NALM6 (cell line): Measurements from ENCODE around the genes USF3 and GAP43.

DNA sequence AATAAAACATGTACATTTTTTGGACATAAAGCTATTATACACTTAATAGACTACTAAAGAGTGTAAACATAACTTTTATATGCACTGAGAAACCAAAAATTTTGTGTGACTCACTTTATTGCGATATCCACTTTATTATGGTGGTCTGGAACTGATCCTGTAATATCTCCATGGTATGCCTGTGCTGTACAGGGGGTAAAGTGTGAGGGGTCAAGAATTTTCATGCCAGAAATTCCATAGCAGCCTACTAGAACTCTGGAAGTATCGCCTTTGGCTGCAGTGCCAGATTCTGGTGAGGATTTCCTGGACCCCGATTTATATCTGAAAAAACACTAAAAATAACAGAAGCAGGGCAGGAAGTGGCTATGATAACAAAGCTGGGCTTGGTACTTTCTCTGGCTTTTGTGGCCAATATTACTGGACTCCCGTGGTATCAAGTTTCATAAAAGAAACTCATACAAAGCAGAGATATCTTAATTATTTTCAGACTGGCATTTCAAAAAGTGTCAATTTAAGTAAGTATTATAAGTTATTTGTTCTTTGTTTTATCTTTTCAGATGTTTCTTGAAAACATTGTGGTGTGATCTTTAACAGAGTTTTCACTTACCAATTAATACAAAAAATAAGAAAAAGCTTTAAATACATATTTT lies 36.4 kb downstream of the CCDC80 start:
- PRO-cap, result no peak

- PRO-cap, result no peak
These were observed 13.4 kb downstream of the GTPBP8 start for GRCh38 chr3:113004152-113004637.

DNA sequence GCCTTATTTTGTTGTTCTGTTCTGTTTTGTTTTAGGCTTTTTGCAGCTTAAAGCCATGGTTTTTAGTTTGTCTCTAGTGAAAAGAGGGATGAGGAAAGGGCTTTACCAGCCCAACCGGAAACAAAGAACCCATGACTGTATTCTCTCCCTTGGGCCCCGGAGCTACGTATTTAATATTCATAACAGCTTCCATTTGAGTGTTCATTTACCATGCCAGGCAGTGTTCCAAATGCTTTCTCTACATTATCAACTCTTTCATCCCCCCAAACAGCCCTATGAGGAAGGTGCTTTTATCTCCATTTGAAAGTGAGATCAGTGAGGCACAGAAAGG lies 984 bp downstream of the NEPRO start:
- PRO-cap, result no peak

DNA sequence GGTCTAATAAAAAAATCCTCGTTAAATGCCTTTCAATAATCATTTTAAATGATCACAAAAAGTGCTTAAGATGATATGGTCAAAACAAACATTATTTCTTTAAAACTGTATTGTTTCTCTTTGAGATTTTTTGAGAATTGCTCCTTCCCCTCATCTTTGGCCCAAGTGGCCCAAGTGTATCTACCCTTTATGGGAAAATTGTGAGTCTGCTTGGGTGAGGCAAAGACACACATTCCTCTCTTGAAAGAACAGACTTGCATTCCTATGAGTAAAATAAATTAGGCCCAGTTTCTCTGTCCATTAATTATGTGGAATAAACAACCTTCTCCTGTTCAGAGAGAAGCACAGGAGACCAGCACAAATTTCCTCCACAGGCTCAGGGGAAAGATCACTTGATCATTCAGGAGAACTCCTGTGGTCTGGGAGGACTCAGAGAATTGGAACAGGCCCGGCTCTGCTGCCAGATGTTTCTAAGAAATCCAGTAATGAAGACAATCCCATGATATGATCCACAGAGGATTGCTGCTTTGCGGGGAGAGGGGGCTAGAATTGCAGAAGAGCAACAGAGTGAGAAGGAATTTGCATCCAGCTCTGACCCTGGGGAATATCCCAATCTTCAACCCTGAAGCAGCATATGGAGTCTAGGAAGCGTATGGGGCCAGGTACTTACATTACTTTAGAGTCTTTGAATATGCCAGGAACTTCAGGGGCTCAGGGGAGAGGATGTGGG lies 53.8 kb upstream of the BOC start:
- PRO-cap, result no peak

GRCh38 chr3:113695260-113695781 lies 1.1 kb downstream of the USF3 start:
- PRO-cap, result no peak

GRCh38 chr3:113695782-113696736 lies at the start of gene USF3:
Gene USF3 (minus strand): TSS chr3:113696642.
- PRO-cap, result bidirectional peak, plus-strand start at chr3:113696368, minus-strand start at chr3:113696222; bidirectional peak, plus-strand start at chr3:113696936, minus-strand start at chr3:113696605

DNA sequence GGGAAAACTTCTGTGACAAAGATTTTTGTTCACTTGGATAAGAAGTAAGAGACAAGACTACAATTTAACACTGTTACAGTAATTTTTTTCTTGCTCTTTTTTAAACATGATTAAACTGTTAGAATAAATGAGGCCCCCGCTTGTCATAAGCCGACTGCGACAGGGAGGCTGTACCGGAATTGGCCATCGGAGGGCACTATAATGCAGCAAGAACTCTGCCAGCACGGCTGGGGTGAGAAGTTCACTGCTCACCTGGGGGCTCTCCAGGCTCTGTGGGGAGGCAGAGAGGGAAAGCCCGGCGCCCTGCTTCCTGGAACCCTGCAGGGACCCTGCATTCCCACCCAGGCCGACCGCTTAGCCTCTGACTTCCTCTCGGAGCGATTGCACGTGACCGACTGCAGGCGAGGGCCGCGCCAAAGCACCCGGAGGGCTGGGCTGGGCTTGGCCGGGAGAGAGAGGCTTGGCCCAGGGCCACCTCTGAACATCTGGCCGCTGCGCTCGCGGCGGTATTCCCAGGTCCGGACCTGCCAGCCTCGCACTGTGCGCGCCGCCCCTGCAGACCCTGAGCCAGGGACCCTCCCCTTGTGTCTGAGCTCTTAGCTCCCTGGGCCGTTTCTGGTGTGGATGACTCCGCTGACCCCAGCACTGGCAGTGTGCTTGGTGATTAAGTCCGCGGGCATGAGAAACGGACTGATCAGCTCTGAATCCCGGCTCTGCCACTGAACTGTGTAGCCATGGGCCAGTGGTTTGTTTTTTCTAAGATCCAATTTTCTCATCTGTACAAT lies 26.2 kb downstream of the DRD3 start:
- PRO-cap, result no peak

GRCh38 chr3:114213796-114214618 lies 23.4 kb downstream of the ZNF80 start:
- PRO-cap, result bidirectional peak, plus-strand start at chr3:114214137, minus-strand start at chr3:114213935; bidirectional peak, plus-strand start at chr3:114214391, minus-strand start at chr3:114214390

- PRO-cap, result no peak
These were observed 8.0 kb upstream of the TIGIT start for GRCh38 chr3:114285730-114286251.

GRCh38 chr3:114410948-114412234 lies 117.6 kb downstream of the TIGIT start:
- PRO-cap, result no peak

DNA sequence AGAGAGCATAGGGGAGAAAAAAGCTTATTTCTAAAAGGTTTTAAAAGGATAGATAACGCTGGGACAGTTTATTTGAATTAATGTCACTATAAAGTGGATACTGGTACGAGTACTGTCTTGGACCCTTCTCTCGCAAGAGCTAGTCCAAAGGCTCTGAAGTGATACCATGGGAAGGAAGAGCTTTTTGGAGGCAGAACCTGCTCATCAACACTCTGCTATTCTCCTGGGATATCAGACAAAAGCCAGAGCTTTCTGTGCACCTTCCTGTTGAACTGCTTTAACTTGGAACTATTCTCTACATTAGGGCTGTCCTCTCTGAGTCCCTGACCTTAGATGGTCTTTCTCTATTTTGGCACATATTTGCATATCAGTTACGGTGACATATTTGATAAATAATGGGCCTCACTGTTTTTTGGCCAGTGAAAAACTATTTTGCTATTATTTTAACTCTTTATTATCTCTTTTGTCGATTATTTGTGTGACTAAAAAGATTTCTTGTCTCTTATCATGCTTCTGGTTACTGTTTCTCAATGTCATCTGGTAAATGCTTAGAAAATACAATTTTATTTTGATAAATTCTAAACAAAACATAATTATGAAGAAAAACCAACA lies 146.9 kb downstream of the TIGIT start:
- PRO-cap, result no peak

DNA sequence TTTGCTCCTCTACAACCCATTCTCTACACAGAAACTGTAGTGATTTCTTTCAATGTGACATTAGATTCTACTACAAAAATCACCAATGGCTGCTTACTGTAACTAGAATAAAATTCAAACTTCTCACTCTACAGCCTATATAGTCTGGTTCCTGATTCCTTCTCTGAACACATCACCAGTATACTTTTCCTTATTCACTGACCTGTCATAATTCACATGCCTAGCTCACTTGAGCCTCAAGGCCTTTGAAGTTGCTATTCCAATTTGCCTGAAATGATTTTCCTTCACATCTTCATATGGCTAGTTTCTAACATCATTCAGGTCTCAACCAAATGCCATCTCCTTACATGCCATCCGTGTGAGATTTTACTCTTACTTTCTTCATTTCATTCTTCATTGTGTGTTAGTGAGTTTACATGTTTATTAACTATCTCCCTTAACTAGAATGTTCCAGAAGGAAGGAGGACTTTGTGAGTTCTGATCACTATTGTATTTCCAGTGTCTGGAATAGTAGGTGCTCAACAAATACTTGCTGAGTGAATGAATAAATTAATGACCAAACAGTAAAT lies 264.9 kb downstream of the TIGIT start:
- PRO-cap, result no peak

GRCh38 chr3:114584362-114585155 lies 290.7 kb downstream of the TIGIT start:
- PRO-cap, result no peak

GRCh38 chr3:114706385-114707093 lies 412.7 kb downstream of the TIGIT start:
- PRO-cap, result no peak

GRCh38 chr3:114745740-114746349 lies 401.2 kb downstream of the ZBTB20 start:
- PRO-cap, result no peak

DNA sequence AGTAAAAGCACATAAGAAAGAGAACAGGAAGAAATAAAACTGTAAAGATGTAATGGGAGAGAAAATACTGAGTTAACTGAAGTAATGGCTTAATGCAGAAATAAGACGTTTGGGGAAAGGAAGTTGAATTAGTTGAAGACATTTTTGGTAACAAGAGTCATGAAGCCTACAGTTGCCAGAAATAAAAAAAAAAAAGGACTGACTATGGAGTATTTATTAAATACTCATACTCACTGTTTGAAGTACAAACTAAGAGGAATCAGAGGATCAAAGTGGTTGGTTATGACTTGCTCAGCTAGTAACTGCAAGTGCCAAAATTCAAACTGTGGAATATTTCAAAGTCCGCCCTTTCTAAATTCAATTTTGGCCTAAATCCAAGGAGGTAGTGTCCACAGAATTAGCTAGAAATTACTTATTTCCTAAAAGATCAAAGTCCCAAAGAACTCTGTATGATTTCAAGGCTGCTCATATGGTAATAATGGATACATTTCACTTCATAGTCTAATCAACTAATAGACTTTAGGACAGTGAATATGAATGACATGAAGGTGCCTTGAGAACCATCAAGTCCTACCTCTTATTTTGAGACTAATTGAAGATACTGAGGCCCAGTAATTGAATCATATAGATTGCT lies 274.5 kb downstream of the ZBTB20 start:
- PRO-cap, result no peak

DNA sequence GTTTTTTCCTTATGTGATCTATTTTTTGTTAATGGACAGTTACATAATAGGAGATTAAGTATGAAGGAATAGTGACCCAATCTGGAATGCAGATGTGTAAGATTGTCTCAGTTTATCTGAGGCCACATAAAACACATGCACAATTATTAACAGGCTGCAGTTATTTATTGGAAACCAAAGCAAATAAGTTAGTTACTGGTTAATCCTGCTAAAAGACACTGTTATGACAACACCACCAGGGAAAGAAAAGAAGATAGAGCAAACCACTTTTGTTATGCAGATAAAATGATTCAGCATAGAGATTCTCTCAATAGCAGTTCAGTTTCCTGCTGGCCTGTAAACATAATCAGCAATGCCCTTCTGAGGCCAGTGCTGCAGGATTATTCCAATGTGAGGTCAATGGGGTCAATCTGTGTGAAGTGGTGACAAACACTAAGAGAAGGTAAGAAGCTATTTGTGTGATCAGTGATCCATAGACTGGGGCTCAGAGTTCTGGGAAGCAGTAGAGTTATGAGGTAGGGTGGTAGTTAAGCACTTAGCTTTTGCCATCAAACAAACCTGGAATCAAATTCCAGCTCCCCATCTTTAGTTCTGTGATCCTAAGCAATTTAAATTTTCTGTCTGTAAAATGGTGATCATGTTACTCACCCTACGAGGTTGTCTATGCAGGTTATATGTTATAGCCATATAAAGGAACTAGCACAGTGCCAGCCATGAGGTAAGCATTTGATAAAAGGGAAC lies 244.3 kb downstream of the ZBTB20 start:
- PRO-cap, result no peak

DNA sequence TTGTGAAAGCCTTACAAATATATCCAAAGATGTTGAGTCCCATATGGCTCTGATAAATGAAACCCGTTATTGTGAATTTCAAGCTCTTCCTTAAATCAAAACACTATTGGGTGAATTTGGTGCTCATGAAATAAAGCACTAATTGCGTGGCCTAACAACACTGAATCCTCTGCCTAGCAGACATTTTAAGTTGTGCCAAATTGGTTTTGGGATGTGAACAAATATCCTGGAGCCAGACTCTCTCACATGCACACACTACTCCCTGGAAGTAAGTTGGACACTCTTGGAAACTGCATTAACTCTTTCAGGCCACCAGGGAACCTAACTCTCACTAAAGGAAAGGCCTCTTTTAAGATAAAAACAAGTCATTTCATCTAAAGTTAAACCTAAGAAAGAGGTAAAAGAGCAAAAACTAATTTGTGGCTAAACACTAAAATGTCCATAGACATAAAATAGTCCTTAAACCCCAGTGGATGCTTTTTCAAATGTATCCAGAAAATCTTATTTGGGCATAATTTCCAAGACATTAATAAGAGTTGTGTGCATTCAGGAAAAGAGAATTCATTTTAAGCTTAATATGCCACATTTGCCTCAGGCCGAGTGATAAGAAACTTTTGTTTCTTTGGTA lies 61.9 kb downstream of the ZBTB20 start:
- PRO-cap, result no peak

- PRO-cap, result no peak
These were observed at the start of gene GAP43 for GRCh38 chr3:115623035-115624237. Gene GAP43 (plus strand): TSS chr3:115623510.

DNA sequence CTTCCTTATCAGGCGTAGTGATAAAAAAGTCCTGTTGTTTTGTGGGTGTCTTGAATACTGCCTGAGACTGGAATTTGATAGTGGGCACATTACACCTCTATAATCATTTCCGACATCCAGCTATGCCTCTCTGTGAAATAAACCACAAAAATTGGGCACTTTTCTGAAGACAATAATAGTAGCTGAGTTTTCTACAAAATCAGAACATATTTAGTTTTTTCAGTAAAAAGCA lies 1059.8 kb upstream of the LSAMP start:
- PRO-cap, result no peak